ENCODE measurements around the gene RBMS3.

DNA sequence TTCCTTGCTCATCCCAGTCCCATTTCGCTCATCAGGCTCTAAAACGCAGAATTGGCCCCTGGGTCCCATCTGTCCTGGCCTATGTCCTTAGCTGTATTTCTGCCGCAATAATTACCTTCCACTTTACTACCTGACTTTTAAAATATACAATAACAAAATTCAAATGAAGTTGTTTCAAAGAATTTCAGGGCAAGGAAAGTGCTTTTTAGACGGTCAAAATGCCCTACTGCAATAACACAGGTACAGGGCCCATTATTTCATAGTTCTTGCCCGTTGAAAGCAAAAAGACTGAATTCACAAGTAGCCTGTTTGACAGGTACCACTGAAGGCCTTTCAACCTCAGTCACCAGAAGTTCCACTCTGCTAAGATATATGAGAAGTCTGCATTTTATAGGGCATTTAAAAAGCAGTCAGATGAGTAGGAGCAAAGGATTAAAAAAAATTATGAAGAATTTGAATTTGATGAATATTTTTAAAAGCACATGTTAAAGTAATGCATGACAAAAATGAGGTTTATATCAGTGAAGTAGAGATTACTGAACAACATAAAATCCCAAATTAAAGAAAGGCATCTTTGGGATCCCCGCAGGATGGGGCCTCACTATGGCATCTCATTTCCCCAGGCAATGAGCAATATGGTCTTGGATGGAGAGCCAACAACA, 160.6 kb downstream of the THRB start:
- RRBS: no CpG with 5 or more reads among the region's 6 CpGs

GRCh38 chr3:24495371-24496228, 950 bp upstream of the THRB start:
- RRBS: 23% methylated on average over 12 of the region's 62 CpGs

DNA sequence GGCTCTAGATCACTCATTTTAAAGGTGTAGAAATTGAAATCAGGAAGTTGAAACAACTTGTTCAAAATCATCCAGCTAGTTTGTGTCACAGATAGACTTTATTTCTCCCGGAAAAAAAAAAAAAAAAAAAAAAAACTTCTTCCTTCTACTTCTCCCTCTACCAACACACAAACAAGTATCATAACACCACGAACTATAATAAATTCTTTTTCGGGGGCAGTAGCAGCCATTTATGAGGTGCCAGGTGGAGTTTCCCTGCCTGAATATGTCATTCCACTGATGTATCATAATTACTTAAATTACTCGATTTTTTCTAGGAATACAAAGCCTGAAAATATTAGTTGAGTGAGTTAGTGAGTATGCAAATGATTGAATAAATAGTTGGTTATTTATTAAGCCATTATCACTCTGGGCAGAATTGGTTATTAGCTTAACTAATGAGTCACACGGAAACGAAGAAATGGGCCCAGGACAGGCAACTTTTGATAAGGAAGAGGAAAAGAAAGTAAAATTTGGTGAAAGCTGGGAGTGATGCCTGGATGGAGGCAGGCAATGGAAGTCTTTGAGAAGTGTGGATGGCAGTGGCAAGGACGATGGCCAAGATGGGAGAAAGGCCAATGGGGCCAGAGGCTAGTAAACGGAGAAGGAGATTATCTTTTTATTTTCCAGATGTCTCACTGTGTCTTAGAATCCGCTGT, 315.8 kb upstream of the THRB start:
- RRBS: no CpG with 5 or more reads among the region's 9 CpGs

DNA sequence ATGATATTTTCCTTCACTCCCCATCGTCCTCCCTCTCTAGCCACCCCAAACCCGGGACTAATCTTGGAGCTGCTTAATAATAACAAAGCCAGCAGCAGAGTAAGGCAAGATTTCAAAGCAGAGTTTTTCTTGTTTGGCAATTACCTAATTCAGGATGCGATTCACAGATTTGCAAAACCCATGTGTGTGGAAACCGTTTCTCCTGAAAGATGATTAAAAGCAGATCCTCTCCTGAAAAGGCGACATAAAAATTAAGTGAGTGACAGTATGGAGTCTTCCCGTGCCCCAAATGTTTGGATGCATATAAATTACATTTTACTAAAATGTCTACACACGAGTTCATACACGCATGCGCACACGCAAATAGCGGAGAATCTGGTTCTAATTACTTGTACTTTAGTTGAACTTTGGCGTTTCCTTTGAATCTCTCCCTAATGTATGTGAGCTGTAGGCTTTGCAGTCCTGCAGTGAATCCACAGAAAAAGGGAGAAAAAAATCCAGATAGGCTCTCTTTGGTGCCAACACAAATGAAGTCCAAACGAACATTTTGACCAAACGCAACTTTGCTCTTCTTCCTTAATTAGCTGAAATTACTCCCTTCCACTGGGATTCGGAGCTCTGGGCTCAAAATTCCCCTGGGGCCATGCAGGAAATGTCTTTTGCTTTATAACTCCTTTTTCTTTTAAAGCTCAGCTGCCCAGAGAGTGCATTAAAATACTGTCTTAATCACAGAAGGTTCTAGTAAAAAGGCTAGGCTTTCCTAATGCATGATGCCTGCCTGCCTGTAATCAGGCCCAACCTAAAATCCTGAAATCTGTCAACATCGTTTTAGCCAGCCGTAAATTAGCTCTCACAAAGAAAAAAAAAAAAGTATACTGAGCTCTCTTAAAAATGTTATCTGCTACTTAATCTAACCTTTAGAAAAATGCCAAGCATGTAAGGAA, 26.0 kb downstream of the RARB start:
- RRBS: 0% methylated on average over 2 of the region's 17 CpGs

DNA sequence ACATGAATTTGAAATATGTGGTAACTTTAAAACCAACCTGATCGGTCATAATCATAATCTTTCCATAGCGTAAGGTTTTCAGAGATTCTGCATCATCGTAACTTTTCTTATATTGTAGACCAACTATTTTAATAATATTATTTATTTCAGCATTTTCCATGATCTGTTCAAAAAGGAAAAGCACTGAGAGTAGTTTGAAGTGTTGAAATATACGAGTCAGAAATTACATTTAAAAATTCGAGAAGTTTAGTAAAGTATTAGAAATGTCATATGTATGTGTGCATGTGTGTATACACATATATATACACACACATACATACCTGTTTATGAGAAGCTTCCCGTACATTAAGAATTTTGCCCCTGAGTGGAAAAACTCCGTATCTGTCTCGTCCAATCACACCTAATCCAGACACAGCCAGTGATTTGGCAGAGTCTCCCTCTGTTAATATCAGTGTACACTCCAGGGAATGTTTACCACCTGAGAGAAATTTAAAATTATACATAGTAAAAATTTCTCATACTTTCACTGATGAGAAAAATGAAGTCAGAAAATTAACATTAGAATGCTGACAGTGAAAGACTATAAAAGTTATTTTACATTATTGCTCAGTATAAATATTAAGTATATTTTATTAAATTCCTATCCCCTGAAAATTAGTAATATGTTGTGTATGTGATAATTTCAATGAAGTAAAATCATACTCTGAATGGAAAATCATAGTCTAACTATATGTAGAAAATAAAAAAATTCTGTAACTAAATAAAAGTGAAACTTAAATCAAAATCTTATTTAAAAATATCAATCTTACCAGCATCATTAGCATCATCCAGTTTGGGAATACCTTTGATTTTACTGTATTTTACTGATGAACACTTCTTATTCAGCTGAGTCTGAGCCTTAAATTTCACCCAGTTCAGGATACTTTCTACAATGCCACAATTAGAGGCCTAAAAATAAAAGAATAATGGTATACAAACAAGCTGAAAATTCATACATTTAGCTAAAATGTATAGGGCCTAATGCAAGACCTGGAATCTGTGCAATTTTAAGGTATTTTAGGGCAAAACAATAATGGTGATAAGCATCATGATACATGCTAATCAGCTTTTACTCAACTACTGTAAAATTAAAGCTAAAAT, 34.3 kb downstream of the TOP2B start:
- RRBS: no CpG with 5 or more reads among the region's 8 CpGs

DNA sequence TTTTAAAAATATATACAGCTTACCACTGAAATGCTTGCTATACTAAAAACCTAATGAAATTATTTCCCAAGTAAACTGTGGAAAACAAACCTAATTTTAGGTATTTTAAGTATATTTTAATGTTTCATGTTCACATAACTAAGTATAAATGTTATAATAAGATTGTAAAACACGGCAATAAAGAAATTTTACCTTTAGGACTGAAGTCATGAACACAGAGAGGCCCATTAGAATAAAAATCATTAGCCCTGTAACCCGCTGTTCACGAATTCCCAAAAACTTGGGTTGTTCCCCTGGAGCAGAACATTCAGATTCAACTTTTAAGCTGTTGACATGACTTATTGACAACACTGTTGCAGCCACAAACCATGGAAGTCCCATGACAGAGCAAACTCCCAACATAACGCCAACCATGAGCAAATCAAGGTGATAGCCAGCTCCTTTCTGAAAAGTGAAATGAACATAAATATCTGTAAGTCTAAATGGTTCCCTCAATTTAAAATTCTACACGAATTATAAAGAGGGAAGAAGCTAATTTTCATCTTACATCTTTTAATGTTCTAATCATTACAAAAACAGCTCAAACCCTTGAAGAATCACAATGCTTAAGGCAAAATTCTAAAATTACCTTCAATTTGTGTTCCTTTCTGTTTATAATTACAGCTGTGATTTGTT, 25.3 kb upstream of the NEK10 start:
- RRBS: no CpG with 5 or more reads among the region's 5 CpGs

- RRBS: no CpG with 5 or more reads among the region's 1 CpG
These were observed 51.2 kb upstream of the SLC4A7 start for GRCh38 chr3:27535523-27535722.

DNA sequence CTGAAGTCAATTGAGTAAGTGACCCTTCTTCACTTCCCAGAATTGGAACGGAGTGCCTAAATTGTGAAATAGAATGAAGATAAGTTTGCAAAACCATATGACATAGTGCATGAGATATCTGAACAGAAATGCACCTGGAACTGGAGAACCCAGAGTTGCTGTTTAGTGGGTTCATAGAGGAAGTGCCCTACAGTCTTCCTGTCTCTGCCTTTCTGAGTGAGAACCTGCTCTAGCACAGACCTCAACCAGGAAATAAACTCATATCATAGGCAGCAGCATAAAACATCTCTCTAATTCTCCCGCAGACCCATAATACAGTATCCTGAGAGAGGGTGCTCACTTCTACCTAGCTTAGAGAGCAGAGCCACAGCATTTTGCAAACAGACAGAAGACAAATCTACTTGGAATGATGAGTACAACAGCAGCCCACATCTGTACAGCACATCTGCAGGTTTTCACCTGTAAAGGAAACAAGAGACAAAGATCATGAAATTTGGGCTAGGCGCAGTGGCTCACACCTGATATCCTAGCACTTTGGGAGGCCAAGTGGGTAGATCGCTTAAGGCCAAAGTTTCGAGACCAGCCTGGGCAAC, 82.7 kb downstream of the EOMES start:
- RRBS: no CpG with 5 or more reads among the region's 5 CpGs

GRCh38 chr3:28139115-28139747, 102.2 kb upstream of the CMC1 start:
- RRBS: no CpG with 5 or more reads among the region's 7 CpGs

- RRBS: no CpG with 5 or more reads among the region's 1 CpG
These were observed 10.8 kb upstream of the ZCWPW2 start for GRCh38 chr3:28337660-28338147.

DNA sequence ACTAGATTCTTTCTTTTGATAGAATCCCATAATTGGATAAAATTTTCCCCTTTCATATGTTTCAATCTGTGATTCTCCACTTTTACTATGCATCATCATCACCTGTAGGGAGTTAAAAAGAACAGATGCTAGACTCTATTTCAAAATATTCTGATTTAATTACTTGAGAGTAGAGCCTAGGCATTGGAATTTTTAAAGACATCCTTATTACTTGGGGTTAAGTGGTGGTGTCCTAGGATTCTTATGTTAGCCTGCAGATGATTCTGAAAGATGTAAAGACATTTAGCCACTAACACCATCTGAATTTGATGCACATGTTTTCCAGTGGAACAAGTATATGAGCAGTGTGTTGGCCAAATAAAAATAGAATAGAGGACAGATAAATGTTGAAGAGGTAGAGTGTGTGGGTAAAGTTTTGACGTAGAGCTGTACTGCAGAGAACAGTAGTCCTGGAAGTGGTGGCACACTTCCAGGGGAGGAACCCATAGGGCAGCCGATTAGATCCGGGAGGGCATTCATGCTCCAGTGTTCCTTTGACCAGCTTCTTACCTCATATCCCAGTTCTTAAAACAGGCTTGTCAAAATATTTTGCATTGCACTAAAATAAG, 429.0 kb upstream of the AZI2 start:
- RRBS: no CpG with 5 or more reads among the region's 3 CpGs

DNA sequence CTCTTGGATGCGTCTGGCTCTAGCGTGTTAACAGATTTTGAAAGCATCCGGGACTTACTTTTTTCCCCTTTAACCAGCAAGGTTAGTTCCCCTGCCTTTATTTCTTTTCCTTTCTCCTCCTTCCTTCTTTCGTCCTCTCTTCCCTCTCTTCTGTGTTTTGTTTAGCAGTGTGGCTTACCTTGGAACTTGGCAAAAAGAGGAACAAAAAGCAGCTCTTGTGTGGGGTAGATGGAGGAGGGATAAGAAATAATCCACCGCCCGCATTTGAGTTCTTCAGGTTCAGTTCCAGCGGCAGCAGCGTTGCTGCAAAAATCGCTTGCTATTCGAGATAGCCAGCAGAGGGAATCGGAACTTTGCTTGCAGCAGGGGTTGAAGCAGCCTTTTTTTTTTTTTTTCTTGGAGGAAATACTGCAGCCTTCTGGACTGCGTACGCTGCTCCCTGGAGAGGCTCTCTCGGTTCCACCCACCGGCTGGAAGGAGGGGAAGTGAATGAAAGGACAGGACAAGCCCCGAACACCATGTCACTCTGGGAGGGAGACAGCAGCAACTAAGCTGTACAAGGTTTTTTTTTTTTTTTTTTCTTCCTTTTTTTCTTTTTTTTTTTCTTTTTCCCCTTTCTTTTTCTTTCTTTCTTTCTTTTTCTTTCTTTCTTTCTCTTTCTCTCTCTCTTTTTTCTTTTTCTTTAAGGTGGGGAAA, at the start of gene RBMS3:
Gene RBMS3, plus strand, starts transcription at position 519 of the 696 bp plus-strand sequence.
- RRBS: no CpG with 5 or more reads among the region's 16 CpGs

DNA sequence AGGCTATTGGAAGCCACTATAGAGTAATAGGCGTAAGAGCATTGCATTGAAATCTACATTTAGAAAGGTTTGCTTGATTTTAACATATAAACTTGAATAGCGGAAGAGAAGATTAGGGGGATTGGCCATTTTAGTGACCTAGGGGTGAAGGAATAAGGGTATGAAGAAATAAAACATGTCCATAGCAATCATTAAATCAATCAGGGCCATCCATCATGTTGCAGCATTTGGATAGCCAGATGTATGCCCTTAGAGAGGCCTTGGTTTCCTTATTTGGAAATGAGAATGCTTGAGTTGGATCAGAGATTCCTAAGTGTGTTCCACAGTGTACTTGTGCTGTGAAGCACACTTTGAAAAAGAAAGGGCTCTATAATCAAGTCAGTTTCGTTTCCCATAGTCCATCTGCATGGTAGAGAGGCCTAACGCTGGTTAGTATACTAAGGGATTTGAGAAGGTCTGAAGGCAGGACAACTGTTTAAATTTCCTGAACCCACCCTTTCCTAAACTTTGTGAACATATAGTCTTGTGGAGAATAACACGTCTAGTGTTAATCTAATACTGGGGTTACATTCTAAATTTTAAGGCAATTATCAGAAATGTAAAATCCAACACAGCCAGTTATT, 30.9 kb downstream of the RBMS3 start:
- RRBS: no CpG with 5 or more reads among the region's 5 CpGs

GRCh38 chr3:29324073-29324995, 43.5 kb downstream of the RBMS3 start:
- RRBS: no CpG with 5 or more reads among the region's 6 CpGs

DNA sequence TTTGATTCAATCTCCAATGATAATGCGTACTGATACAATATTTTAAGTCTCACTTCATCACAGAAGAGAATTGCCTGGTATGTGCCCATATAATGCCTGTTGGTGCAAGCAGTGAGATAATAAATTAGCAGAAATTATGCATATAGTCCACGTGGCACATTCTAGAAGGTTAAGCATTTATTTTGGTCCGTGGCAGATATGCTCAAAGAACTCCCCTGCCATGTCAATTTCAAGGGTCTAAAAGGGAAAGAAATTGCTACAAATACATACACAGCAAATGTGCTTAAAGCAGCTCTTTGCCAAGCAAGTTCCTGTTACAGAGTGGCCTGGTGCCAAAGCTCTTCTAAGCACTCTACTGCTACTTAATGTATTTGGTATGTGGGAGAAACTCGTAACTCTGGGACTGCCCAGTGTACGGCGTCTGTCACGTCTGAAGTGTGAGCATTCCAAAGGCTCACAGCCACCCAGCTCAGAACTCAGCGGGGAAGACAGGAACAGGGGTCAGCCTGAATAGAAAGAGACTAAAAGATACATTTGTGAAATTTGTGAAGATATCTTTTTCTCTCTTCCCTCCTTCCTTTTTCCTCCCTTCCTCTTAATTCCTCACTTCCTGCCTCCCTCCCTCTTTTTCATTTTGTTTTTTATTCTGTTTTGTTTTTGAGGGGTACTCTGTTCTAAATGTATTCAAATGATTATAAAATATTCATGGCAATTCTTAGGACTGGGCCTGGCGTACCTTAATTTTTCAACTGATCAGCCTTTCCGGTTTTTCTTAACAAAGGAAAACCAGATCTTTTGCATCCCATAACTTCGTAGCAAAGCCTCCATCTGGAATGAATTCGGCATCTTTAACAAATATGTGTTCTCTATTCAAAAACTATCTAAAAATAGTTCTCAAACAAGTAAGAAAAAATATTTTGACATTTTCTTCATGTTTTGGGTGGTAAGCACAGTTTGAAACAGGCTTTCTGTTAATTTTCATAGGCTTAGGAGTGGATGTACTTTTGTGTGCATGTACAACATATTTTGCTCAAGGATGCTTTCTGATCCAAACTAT, 54.7 kb downstream of the RBMS3 start:
- RRBS: no CpG with 5 or more reads among the region's 12 CpGs

DNA sequence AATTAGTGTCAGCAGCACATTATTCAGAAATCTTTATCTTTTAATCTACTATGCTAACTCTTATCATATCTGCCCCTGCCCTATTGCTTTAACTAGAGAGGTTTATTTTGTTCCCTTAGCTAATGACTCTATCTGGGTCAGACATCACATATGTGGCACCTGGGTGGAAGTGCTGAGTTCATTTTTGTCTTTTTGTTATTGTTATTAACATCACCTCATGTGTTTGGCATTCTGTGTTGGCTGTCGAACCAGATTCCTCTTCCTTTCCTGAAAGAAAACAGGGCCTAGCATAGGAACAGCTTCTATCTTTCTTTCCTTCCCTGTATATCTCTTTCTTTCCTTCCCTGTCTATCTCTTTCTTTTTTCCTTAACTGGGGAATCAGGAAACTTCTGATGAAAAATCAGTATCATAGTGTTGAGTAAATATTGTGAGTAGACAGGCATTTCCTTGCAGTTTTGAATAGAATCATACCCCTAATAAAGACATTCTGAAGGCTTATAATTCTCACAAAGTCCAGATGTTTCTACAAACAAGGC, 100.8 kb downstream of the RBMS3 start:
- RRBS: no CpG with 5 or more reads among the region's 1 CpG

DNA sequence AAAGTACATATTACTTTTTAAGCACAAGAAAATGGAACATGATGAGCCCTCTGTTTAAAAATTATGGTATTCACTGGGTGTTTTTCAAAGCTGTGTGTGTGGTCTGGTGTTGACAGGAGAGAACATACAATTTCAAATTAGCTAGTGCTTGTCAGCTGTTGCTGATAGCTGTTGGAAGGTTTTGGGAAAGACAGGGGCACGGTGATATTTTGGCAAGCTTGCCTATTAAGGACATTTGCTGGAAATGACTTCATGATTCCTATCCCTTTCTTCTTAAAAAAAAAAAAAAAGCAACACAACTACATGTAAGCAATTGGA, 129.8 kb downstream of the RBMS3 start:
- RRBS: no CpG with 5 or more reads among the region's 1 CpG

DNA sequence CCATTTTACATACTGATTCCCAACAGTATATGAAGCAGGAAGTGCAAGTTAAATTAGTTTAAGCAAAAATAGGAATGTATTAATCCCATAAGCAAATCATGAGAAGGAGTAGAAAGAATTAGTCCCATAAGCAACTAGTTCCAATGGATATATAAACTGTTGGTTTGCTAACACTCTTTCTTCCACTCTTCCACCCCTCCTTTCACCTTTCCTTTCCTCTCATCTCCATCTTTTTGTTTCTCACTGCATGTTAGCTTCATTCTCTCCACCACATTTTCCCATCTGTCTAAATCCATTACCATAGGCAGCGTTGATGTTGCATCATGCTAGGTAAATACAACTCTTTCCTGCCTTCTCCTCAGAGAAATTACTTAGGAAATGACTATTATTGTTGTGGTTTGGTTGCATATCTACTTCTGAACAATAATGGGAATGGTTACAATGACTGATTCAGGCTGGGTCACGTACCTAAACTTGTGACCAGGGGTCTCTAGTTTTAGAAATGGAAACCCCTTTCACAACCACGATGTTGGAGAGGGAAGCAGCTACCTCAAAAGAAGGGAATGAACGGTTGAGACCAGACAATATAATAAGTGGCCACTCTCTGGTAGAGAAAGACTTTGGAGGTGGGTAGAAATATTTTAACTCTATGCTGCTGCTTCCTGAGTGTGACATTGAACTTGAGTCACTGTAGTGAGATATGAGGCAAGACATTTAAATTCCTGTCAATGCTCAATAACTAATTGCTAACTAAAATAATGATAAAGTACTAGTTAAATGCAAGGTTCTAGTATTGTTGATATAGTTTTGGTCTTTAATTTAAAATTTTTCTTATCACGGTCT, 314.1 kb upstream of the TGFBR2 start:
- RRBS: no CpG with 5 or more reads among the region's 5 CpGs

DNA sequence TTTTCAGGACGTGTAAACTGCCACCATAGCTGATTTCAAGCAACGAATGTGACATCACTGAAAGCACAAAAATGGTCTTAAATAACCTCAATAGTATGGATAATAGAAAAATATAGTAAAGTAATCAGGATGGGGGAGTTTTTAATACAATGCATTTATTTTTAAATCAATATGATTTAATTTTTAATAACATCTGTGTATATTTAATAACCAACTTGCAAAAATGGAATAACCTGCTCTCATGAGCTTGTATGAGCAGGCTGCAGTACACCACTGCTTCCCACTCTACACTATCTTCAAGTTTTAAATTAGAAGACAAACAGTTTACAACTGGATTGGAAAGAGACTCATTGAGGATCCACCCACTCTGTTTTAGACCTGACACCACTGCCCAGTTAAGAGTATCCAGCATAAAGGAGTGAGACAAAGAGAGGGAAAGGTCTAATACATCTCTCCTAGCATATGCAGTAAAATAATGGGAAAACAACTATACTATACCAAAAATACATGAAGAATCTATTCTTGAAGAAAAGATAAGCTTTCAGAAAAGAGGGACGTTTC, 280.9 kb upstream of the TGFBR2 start:
- RRBS: no CpG with 5 or more reads among the region's 3 CpGs